Endothelial cell of umbilical vein (primary cell): ENCODE measurements around the genes LRRC36, CTCF, CTRL and PSMB10.

- PRO-cap = no peak
CAGE:
- cytosol, long polyA minus RNA = no peak
- cytosol, long polyA plus RNA = no peak
- long polyA plus RNA = no peak
- nucleus, long polyA minus RNA = no peak
- nucleus, long polyA plus RNA = no peak
Measured at GRCh38 chr16:67207341-67208279, 8.7 kb downstream of the ELMO3 start.

GRCh38 chr16:67231298-67232221 is 4.6 kb downstream of the TMEM208 start:
- PRO-cap = no peak
CAGE:
- cytosol, long polyA minus RNA = no peak
- cytosol, long polyA plus RNA = no peak
- long polyA plus RNA = no peak
- nucleus, long polyA minus RNA = no peak
- nucleus, long polyA plus RNA = no peak

- PRO-cap = bidirectional peak, plus-strand start at chr16:67326896, minus-strand start at chr16:67326741
CAGE:
- cytosol, long polyA minus RNA = no peak
- cytosol, long polyA plus RNA = no peak
- long polyA plus RNA = start-site peak on the plus strand at chr16:67326794-67326855, 7 and 13 reads in 2 replicates
- nucleus, long polyA minus RNA = start-site peak on the plus strand at chr16:67326812-67326859, 14 reads; start-site peak on the plus strand at chr16:67326969-67326976, 10 reads
- nucleus, long polyA plus RNA = start-site peak on the plus strand at chr16:67326793-67326859, 18 and 15 reads in 2 replicates; start-site peak on the plus strand at chr16:67326949-67327008, 12 and 10 reads in 2 replicates
Measured at GRCh38 chr16:67326443-67327215, at the start of gene LRRC36. LRRC36 (plus strand) TSS chr16:67326815.

DNA sequence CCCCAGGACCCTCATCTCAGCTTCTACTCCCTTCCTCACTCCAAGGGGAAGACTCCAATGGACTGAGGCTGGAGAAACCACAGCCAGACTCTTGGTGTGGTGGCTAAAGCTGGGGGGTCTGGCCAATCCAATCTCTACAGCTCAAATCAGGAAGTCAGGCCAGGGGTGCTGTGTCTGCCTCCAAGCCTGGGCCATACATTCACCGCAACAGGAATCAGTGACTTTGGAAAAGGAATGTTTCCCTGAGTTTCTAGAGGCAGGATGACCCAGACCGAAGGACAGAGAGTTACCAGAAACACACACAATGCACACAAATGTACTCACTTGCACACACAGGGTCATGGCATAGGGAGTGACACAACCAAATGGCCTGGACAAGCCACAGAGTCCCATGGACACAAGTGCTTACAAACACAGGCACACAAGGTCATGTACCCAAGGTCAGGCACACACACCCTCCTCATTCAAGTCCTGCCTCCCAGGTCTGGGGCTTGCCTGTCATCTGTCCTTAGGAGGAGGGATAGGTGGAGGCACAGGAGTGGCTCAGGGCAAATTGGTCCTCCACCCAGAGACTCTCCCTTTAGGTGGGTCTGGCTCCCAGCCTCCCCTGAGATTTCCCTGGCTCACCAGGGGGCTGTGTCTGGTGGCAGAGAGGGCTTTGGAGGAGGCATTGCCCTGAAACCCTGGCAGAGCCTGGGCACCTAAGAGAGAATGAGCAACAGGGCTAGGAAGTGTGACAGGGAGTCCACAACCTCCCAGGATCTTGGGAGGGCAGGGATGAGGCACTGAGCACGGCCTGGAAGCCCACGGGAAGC is 1.5 kb upstream of the HSD11B2 start:
- PRO-cap = no peak
CAGE:
- cytosol, long polyA minus RNA = no peak
- cytosol, long polyA plus RNA = no peak
- long polyA plus RNA = no peak
- nucleus, long polyA minus RNA = no peak
- nucleus, long polyA plus RNA = no peak

- PRO-cap = no peak
CAGE:
- cytosol, long polyA minus RNA = no peak
- cytosol, long polyA plus RNA = no peak
- long polyA plus RNA = no peak
- nucleus, long polyA minus RNA = no peak
- nucleus, long polyA plus RNA = no peak
Measured at GRCh38 chr16:67463116-67463566, 17.8 kb downstream of the ATP6V0D1 start.

DNA sequence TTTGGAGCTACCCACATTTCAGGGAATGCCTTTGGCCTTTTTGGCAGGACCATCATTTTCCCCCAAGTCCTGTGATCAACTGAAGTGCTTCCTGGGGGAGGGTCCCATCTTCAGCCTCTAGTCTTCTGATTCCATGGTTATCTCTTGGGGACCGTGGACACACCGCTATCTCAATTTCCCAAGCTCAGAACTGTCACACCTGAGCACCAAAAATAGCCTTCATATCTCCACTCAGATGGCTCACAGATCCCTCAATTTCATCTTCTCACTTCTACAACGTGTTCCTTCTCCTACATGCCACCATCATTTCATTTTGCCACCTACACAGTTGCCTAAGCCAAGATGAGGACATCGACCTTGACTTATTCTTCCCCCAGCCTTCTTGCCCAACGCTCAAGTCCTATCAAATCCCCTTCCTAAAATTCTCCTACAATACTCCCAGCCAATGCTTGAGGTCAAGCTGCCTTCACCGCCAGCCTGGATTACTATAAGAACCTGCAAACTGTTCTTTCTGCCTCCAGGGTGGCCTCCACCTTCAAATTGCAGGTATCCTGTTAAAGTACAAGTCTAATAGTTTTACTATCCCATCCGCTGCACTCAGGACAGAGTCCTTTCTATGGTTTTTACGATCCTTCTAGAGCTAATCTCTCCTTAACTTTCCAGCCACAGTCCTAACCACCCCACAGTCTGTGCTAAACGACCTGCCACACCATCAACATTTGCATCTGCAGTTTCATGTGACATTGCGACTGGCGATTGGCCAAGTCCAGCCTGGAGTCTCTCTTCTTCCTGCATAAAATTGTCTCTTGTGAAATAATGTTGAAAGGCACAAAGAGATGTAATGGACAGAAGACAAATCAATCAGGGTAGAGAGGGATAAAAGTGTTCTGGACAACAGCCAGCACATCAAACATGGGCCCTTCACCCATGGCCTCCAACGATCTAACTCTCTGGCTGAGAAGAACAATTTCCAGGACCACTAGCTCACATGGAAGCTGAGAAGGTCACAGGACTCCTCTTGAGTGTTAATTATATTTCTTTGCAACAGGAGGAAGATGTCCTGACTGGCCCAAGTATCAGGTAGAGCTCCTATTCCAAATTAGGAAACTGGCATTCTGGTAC is 6.0 kb downstream of the ATP6V0D1 start:
- PRO-cap = no peak
CAGE:
- cytosol, long polyA minus RNA = no peak
- cytosol, long polyA plus RNA = no peak
- long polyA plus RNA = no peak
- nucleus, long polyA minus RNA = no peak
- nucleus, long polyA plus RNA = no peak

GRCh38 chr16:67514311-67514766 is 14.3 kb upstream of the RIPOR1 start:
- PRO-cap = no peak
CAGE:
- cytosol, long polyA minus RNA = no peak
- cytosol, long polyA plus RNA = no peak
- long polyA plus RNA = no peak
- nucleus, long polyA minus RNA = no peak
- nucleus, long polyA plus RNA = no peak

GRCh38 chr16:67529614-67530878 is 1.4 kb downstream of the RIPOR1 start:
- PRO-cap = bidirectional peak, plus-strand start at chr16:67529758, minus-strand start at chr16:67529717; bidirectional peak, plus-strand start at chr16:67530210, minus-strand start at chr16:67530260; unidirectional peak, minus-strand start at chr16:67530287
CAGE:
- cytosol, long polyA minus RNA = no peak
- cytosol, long polyA plus RNA = no peak
- long polyA plus RNA = no peak
- nucleus, long polyA minus RNA = no peak
- nucleus, long polyA plus RNA = no peak

- PRO-cap = no peak
CAGE:
- cytosol, long polyA minus RNA = no peak
- cytosol, long polyA plus RNA = no peak
- long polyA plus RNA = no peak
- nucleus, long polyA minus RNA = start-site peak on the plus strand at chr16:67531204-67531234, 12 reads
- nucleus, long polyA plus RNA = no peak
Measured at GRCh38 chr16:67530989-67531751, 2.5 kb downstream of the RIPOR1 start.

- PRO-cap = no peak
CAGE:
- cytosol, long polyA minus RNA = no peak
- cytosol, long polyA plus RNA = no peak
- long polyA plus RNA = no peak
- nucleus, long polyA minus RNA = no peak
- nucleus, long polyA plus RNA = no peak
Measured at GRCh38 chr16:67555662-67556360, 6.5 kb upstream of the CTCF start.

DNA sequence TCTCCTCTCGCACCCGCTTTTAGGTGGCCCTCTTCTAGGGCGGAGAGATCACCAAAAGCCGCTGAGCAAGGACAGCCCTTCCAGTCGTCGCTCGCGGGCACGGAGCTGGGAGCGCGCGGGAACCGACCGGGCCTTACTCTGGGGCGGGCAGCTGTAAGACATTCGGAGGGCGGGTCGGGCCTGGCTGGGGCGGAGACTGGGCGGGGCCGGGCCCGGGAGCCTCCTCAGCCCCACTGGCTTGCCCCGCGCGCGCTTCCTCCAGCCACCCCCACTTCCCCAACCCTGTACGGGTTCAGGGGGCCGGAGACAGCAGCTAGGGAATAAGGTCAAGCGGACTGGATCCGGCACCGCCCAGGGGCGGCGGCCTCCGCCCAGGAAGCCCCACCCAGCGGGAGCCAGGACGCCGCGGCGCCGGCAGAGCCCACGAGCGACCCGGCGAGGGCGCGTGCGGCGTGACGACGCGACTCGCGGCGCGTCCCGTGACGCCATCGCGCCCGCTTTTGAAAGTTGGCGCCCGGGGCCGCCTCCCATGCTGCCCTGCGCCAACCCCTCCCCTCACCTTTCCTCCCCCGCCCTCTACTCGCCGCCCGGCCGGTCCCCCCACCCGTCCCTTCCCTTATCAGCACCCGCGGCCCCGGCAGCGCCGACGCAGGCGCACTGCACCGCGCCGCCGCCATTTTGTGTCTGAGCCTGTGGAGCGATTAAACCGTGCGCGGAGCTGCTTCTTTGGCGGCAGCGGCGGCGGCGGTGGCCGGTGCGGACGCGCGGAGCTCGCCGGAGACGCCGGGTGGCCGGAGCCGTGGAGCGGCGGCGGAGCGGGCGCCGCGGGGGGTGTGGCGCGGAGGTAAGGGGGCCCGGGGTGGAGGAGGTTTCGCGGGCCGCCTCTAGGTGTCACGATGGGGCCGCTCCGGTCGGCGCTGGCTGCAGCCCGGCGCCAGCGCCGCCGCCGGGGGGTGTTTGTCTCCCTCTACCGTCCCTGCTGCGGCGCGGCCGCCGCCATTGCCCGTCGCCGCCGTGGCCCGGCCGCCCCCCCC is at the start of gene CTCF:
TSS of gene CTCF (plus strand) at position 646 of the 1,034 bp plus-strand sequence.
- PRO-cap = bidirectional peak, plus-strand start at position 732 of the sequence, minus-strand start at position 131 of the sequence; bidirectional peak, plus-strand start at position 894 of the sequence, minus-strand start at position 919 of the sequence
CAGE:
- cytosol, long polyA minus RNA = no peak
- cytosol, long polyA plus RNA = start-site peak on the plus strand centred at position 679 of the sequence, 61 bp wide, 67 and 254 reads in 2 replicates; start-site peak on the plus strand centred at position 815 of the sequence, 33 bp wide, 64 and 150 reads in 2 replicates
- long polyA plus RNA = start-site peak on the plus strand centred at position 743 of the sequence, 197 bp wide, 442 and 400 reads in 2 replicates
- nucleus, long polyA minus RNA = start-site peak on the plus strand centred at position 684 of the sequence, 55 bp wide, 247 reads; start-site peak on the plus strand centred at position 816 of the sequence, 32 bp wide, 71 reads
- nucleus, long polyA plus RNA = start-site peak on the plus strand centred at position 752 of the sequence, 180 bp wide, 193 and 492 reads in 2 replicates

DNA sequence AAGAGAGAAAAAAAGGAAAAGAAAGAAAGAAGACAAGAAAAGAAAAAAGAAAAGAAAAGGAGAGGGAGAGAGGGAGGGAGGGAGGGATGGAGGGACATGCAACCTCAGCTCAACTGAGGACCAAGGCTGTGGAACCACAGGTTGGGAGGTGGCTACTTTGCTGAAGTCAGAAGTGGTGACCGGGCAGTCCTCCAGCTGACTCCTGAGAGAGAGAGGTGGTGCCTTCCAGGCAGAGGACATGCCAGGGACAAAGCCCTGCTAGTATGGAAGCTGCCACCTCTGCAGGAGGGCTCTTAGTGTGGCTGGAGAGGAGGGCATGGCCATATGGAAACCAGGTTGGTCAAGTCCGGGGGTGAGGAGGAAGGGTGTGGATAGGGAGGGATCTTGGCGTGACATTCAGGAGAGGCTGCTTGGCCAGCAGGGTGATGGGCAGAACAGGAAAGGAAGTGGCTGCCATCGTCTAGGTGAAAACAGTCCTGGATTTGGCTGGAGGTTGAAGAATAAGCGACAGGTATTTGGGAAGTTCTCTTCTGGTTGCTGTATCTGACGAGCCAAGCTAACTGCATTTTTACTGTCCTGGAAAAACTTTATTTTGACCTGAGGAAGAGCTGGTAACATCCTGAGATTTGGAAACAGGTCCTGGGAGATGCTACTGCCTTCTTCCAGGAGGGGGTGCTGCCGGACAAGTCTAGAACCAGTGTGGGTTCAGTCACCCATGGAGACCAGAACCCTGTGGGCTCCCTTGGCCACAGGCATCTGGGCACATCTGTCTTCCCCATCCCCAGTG is 5.8 kb downstream of the C16orf86 start:
- PRO-cap = no peak
CAGE:
- cytosol, long polyA minus RNA = no peak
- cytosol, long polyA plus RNA = no peak
- long polyA plus RNA = no peak
- nucleus, long polyA minus RNA = no peak
- nucleus, long polyA plus RNA = no peak

GRCh38 chr16:67719818-67720589 is 888 bp upstream of the GFOD2 start:
- PRO-cap = no peak
CAGE:
- cytosol, long polyA minus RNA = no peak
- cytosol, long polyA plus RNA = no peak
- long polyA plus RNA = no peak
- nucleus, long polyA minus RNA = no peak
- nucleus, long polyA plus RNA = no peak

DNA sequence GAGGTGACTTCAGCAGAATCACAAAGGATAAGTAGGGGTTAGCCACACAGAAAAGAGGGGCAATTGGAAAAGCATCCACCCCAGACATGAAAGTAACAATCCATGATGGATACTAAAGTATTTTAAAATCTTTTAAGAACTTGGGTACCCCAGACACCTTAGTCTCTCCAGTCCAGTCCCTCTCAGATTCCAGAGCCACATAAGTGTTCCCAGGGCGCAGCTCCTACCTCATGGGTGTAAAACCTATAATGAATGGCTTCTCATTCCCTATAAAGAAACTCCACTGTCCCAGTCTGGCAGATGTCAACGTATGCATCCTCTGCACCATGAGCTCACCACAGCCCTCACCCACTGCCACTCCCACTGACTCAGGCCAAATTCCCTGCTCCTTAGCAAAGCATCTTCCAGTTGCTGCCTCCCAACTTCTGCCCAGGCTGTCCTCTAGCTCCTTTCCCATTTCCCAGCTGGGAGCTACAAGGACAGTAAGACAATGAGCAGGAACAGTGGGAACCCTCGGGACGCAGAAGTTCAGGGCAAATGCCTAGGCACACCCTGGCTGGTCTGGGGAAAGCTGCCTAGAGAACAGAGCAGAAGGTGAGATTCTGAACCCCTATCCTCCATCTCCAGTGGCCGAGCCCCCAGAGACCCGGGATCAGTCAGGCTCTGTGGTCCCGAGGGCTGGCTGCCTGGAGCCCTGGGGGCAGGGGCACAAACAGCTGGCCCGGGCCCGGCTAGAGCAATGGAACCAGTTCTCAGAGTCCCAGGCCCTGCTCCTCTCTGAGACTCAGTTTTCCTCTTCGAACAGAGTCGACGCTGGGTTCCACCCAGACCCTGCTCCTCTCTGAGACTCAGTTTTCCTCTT is 9.1 kb upstream of the THAP11 start:
- PRO-cap = bidirectional peak, plus-strand start at position 456 of the sequence, minus-strand start at position 310 of the sequence
CAGE:
- cytosol, long polyA minus RNA = no peak
- cytosol, long polyA plus RNA = no peak
- long polyA plus RNA = no peak
- nucleus, long polyA minus RNA = no peak
- nucleus, long polyA plus RNA = no peak

DNA sequence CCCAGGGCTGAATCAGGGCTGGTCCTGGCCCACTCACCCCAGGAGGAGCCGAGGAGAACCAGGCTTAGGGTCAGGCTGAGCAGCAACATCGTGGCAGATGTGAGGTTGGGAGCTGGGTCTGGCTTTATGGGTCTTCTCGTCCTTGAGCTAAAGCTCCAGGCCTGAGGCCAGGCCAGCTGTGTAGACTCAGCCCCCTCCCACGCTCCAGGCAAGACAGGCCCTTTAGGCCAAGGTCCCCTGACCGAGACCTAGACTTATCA is at the start of gene CTRL:
TSS of gene CTRL (minus strand) at position 99 of the 260 bp plus-strand sequence.
- PRO-cap = no peak
CAGE:
- cytosol, long polyA minus RNA = no peak
- cytosol, long polyA plus RNA = no peak
- long polyA plus RNA = no peak
- nucleus, long polyA minus RNA = no peak
- nucleus, long polyA plus RNA = no peak

GRCh38 chr16:67936236-67937180 is at the start of gene PSMB10:
PSMB10 (minus strand) TSS chr16:67936850.
- PRO-cap = bidirectional peak, plus-strand start at chr16:67936379, minus-strand start at chr16:67936279; bidirectional peak, plus-strand start at chr16:67936628, minus-strand start at chr16:67936568; bidirectional peak, plus-strand start at chr16:67936812, minus-strand start at chr16:67936850
CAGE:
- cytosol, long polyA minus RNA = start-site peak on the minus strand at chr16:67936830-67936855, 107 reads
- cytosol, long polyA plus RNA = start-site peak on the minus strand at chr16:67936814-67936865, 1,071 and 1,181 reads in 2 replicates
- long polyA plus RNA = start-site peak on the minus strand at chr16:67936797-67936855, 2,189 and 2,256 reads in 2 replicates
- nucleus, long polyA minus RNA = start-site peak on the minus strand at chr16:67936843-67936850, 100 reads
- nucleus, long polyA plus RNA = start-site peak on the minus strand at chr16:67936814-67936868, 507 and 496 reads in 2 replicates

DNA sequence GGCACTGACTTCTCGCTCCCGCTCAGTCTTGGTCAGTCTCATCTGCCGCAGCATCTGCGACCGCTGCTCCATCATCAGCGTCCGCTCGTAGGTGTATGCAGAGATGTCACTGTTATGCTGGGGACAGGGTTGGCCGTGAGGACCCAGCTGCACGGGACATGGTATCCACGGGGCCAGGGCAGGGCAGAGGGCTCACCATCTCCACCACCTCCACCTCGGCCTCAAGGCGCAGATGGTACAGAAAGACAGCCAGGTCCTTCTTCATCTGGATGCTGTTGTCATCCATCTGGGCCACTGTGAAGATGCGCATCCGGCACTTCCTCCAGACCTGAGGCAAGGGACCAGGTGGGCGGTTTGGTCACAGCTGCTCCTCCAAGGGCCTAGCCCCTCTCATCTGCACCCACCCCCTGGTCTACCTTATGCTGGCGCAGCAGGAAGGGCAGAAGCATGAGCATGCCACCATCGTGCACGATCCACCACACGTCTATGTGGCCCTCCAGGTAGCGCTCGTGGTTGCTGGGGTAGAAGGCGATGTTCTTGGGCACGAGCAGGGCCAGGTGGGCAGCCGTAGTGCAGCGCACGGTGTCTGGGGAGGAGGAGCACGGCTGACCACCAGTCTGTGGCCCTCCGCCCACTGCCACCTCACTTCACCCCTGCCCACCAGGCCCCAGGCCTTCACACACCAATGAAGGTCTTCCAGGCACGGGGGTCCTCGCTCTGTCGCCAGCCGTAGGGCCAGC is 2.0 kb upstream of the LCAT start:
- PRO-cap = no peak
CAGE:
- cytosol, long polyA minus RNA = no peak
- cytosol, long polyA plus RNA = no peak
- long polyA plus RNA = no peak
- nucleus, long polyA minus RNA = no peak
- nucleus, long polyA plus RNA = no peak

- PRO-cap = no peak
CAGE:
- cytosol, long polyA minus RNA = no peak
- cytosol, long polyA plus RNA = no peak
- long polyA plus RNA = no peak
- nucleus, long polyA minus RNA = no peak
- nucleus, long polyA plus RNA = no peak
Measured at GRCh38 chr16:67959519-67960081, 8.8 kb downstream of the SLC12A4 start.

DNA sequence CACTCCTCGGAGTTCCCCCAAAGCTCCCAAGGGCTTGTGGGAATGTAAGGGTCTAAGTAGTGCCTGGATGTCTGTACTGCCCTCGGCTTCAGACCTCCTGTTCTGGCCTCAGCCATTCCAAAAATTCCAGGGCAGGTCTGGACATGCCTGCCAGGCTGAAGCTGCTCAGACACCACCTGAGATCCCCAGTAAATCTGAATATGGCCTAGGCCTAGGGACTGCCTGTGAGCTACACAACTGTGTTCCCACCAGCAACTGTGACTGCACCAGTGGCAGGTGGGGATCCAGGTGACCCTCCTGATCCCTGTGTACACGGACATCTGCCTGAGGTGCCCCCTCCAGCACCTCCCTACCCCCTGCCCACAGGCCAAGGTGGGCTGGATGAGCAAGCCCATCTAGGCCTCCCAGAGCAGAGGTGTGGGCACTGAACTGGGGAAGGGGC is 2.2 kb downstream of the SLC12A4 start:
- PRO-cap = no peak
CAGE:
- cytosol, long polyA minus RNA = no peak
- cytosol, long polyA plus RNA = no peak
- long polyA plus RNA = no peak
- nucleus, long polyA minus RNA = no peak
- nucleus, long polyA plus RNA = no peak

DNA sequence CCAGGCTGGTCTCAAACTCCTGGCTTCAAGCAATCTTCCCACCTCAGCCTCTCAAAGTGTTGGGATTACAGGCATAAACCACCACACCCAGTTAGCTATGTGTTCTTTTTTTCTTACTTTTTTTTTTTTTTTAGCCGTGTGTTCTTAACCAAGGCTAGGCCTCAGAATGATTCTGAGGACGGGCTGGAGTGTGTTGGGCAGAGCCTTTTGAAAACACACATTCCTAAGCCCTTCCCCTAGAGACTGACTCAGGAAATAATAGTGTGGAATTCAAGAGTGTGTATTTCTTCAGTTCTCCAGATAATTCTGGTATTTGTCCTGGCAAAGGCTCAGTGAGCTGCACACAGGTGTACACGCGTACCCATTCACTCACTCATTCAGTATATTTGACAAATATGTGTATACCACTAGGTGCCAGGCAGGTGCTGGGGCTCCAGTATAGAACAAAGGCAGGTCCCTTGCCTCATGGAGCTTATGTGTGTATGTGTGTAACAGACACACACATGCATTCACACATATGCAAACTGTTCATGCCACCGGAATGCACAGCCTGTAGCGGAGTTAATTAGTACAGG is 19.4 kb upstream of the NFATC3 start:
- PRO-cap = no peak
CAGE:
- cytosol, long polyA minus RNA = no peak
- cytosol, long polyA plus RNA = no peak
- long polyA plus RNA = no peak
- nucleus, long polyA minus RNA = no peak
- nucleus, long polyA plus RNA = no peak